Spinal cord (tissue), 3 donors: ENCODE measurements around a stretch of chr13.

DNA sequence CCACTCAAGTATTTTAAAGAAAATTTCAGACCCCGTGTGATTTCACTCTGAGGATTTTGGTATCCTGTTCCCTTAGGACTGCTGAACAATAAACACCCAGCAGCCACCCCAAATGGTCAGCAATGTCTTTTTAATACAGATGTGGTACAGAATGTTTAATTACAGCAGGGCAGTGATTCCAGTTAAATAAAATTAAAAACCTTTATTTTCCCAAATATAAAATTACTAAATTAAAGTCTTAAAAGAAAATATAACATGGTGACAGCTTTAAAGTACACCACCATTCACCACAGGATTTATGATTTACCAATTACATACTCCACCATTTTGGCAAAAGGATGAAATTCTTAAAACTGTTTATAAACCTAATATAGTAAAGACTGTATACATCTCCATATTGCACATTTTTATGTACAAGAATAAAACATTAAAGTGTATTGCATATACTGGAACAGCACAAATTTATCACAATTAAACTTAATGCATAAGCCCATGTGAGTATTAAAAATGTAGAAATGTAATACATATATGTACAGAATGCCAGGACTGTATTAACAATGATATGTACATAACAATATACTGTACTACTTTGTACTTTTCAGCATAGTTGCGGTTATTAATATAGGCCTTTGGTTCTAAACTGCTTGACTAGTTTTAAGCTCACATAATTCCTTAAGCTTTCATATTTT lies 41.0 kb upstream of the SLC15A1 start:
- PRO-cap = no peak
- RAMPAGE, long total RNA = no peak

GRCh38 chr13:98809202-98809515 lies 56.7 kb upstream of the SLC15A1 start:
- PRO-cap = no peak
- RAMPAGE, long total RNA = no peak

DNA sequence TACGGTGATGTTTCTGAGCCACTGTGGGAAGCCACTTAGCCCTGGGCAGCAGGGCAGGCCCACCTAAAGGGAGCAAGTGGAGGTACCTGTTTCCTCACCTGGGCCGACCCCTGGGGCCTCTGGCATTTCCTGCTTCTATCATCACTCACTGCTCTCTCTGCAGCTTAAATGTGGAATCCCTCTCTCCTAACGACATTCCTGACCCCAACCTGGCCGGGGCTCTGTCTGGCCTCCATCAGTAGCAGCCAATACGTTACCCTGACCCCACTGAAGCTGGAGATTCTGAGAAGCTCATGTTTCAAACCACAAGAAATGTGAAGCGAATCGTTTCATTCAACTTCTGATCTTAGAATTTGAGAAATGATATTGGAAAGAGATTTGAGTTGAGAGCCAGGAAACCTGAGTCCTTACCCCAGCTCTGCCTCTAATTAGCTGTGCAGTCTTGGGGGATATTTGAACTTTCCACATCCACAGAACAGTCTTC lies 39.9 kb downstream of the DOCK9 start:
- PRO-cap = no peak
- RAMPAGE, long total RNA = no peak

DNA sequence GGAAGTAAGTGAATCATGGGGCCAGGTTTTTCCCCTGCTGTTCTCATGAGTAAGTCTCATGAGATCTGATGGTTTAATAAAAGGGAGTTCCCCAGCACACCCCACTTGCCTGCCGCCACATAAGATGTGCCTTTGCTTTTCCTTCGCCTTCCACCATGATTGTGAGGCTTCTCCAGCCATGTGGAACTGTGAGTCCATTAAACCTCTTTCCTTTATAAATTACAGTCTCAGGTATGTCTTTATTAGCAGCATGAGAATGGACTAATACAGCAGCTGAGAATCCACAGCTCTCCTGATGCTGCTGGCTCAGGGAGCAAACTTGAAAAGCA lies 14.6 kb upstream of the DOCK9 start:
- PRO-cap = no peak
- RAMPAGE, long total RNA = no peak

- PRO-cap = no peak
- RAMPAGE, long total RNA = no peak
Observed at GRCh38 chr13:99084933-99085999, 107.4 kb upstream of the DOCK9 start.

DNA sequence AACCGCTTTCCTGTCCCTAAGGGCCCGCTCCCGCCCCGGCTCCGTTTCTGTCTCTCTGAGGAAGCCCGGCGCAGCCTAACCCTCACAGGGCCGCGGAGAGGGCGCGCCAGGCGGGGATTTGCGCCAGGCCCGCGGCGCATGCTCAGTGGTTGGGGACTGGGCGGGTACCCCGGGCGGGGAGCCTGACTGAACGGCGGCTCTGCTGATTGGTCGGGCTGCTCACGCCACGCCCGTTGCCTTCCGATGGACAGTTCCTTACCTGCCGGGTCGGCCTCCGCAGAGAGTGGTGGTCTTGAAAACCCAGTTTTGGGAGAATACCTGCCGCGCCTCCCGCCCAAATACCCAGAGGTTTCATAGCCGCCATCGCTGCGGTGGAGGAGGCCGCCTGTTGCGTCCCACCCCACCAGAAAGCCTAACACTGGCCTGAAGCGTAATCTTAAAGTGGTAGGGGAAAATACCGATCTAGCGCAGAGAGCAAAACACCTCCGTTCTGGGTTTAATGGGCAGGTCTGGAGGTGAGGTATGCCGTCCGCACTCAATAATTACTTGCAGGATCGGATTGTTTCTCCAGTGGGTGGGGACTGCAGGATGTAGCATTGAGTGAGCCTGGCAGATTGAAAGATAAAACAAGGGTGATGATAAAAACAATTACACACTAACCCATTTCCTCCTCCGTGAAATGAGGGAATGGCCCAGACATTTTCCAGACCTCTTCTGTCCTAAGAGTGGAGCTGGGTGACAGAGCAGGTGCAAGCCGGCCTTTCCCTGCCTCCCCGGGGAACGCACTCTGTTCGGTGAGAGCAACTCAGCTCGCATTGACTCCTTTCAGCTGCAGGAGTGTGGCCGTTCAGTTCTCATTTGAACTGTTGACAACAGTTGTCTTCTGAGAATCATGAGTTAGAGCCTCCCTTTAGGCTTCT lies 110.0 kb upstream of the DOCK9 start:
- PRO-cap = no peak
- RAMPAGE, long total RNA = no peak

DNA sequence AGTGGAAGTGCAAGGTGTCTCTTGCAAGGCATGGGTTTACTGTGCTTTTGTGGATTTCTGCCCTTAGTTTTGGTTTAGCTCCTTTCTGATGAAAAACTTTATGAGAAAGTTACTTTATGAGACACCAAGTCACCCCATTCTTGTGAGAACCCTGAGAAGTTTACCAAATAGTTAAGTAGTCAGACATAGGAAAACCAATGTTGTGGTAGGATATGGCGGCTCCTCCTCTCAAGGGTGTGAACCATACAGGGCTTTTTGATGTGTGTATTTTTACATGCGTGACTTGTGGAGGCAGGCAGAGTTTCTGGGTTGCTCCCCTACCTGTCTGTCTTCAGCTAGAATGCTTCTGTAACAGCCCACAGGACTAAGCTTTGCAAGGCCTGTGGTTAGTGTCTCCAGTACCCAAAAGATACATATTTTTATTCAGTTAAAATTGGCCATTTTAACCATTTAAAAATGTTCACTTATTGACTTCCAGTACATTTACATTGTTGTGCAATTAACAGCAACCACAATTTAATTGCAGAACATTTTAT lies 18.3 kb downstream of the UBAC2 start:
- PRO-cap = no peak
- RAMPAGE, long total RNA = no peak

DNA sequence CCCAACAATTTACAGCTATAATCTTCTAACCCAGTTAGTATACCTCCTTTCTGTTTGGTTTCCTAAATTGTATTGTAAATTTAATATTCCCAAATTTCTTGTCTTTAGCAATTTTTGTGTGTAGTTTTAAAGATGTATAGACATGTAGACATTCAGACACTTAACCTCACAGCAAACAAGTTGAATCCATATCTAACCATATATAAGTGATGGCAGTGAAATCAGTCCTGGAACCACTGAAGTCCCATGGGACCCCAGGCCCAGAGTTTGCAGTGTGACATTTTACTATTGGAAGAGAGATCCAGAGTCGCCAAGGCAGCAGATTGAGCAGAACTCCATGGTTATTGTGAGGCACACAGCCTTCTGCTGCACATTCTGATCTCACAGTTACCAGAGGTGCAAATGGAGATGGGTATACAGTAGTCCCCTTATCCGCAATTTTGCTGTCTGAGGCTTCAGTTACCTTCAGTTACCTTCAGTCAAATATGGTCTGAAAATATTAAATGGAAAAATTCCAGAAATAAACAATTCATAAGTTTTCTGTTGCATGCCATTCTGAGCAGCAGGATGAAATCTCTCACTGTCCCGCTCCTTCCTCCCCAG lies 3.4 kb upstream of the GPR18 start:
- PRO-cap = no peak
- RAMPAGE, long total RNA = no peak

GRCh38 chr13:99274832-99275463 lies 16.8 kb upstream of the GPR18 start:
- PRO-cap = no peak
- RAMPAGE, long total RNA = no peak

DNA sequence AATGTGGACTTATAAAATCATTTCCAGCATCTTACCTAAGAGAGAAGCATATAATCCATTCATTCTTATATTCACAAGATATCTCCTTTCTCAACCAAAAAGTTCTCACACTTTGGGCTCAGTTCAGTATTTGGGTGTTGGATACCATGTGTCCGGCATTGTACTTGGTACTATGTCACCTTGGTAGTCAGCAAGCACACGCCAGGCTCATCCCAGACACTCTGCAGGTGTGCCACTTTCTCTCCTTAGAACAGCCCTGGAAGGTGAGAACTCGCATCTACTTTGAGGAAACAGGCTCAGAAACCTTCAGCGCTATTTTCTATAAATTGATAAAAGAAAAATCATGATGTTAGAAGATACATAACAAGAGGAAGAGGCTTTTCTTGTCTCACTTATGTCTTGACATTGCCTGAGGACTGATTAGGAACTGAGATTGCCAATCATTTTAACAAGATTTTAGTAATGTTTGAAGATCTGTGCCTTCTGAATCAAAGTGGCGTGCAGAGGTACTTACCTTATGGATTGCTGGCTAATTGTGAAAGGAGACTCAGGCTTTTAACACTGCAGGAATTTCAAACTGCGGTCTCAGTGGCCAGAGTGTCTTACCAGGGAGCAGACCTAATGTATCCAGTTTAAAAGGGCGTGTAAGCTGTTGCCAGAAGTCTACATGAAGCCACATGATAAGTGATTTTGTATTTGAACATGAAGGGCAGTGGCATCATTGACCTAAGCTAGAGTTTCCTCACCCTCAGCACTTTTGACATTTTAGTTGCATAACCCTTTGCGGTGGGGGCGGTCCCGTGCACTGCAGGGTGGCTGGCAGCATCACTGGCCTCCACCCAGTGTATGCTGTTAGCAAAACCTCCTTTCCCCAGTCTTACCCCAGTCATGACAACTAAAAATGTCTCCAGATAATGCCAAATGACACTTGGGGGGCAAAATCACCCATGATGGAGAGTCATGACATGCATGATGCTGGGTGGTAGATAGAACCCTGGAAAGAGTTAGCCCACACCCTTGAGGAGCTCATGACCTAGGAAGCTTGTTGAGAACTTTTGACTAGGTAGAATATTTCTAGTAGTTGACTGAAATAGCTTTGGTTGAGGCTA lies 23.5 kb upstream of the GPR18 start:
- PRO-cap = no peak
- RAMPAGE, long total RNA = no peak

- PRO-cap = no peak
- RAMPAGE, long total RNA = no peak
Observed at GRCh38 chr13:99303589-99304965, 3.1 kb downstream of the GPR183 start.

GRCh38 chr13:99347836-99348643 lies 40.8 kb upstream of the GPR183 start:
- PRO-cap = no peak
- RAMPAGE, long total RNA = no peak

DNA sequence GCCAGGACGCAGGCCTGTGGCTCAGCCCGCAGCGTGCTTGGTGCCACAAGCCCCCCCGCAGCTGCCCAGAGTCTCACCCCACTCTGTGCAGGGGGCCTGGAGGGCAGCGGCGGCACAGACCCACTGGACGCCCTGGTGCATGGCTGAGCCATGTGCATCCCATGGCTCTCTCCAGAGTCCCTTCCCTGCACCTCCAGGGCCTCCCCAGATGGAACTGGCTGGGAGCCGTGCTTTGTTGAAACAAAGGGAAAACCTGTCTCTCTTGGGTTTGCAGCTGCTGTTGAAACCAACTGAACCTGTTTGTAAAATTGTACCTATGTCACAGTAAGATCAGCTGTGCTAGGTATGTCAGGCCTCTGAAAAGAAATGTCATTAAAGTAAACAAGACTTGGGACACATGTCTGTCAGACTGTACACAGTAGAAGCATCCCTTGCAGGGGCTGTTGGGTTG lies 48.5 kb upstream of the GPR183 start:
- PRO-cap = no peak
- RAMPAGE, long total RNA = no peak

DNA sequence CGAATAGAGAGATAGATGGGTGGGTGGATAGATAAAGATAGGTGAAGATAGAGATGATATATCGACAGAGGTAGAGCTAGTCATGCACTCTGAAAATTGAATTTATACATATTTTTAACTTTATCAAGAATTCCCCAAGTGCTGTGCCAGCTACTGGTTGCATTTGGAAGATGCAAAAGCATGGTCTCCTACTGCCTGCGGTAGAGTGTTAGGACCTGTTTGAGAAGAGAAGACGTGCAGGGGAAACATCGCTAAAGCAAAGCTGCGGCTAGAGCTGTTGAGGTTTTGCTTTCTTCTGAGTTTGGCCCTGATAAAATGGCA lies 88.1 kb upstream of the TM9SF2 start:
- PRO-cap = no peak
- RAMPAGE, long total RNA = no peak

DNA sequence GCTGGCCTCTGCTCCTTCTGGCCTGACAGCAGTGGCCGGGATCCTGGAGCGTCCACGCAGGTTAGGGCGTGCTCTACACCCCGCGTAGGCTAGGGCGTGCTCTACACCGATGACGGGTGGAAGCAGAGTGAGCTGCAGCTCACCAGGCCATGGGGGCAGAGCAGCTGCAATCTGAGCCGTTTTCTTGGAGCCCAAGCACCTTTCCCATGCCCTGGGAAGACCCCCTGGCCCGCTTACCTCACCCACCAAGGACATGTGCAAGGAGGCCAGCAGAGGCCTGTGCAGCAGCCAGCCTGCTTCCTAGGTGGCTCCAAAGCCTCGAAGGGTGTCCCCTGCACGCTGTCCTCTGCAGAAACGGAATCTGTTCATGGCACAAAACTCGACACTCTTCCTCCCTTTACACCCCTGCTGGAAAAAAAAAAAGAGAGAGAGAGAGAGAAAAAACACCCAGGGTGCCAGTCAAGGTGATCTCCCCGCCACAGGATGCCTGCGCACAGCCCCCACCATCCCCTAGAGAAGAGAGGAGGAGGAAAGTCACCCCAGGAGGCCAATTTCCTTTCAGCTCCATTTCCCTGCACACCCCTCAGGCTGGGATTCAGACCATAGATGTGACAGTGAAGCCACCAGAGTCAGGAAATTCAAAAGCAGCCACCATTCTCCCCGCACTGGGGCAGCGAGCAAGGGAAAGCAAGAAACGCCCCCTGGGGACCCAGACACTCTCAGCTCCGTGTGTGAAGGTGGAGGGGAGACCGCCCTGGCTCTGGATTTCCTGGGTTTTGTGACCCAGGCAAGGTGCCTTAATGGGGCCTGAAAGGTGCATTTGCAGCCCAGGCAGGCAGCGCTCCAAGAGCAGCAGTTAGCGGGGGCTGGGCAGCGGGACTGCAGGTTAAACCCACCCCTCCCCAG lies 84.2 kb upstream of the TM9SF2 start:
- PRO-cap = no peak
- RAMPAGE, long total RNA = no peak

- PRO-cap = no peak
- RAMPAGE, long total RNA = no peak
Observed at GRCh38 chr13:99425462-99425956, 75.8 kb upstream of the TM9SF2 start.

DNA sequence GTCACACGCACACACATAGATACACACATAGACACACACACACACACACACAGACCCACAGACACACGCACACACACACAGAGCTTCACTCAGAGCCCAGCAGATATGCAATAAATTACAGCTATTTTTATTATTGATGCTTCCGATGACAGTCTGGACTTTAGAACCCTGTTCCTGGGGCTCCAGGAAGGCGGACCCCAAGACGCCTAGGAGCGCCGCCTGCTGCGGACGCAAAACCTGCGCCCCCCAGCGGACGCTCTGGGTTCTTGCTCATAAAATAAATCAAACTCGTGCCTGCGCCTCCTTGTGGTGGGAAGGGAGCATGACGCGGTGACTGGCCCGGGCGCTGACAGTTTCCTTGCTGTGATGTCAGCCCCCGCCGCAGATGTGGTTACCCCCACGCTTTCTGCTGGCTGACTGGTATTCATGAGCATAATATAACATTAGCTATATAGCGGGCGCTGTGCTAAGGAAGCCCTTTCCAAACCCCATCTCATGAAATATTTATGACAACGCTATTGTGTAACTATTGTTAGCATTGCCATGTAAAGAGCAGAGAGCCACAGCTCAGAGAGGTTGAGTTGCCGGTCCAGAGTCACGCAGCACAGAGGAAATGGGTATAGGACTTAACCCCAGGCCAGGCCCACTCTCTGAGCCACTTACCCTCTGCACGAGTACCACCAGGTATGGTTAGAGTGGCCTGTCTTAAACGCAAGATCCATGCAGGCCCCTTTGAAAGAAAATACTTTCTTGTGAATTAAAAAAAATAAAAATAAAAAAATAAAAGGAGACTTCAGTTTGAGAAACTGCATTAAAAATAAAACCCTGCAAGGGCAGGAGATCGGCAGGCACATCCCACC lies 64.3 kb upstream of the TM9SF2 start:
- PRO-cap = no peak
- RAMPAGE, long total RNA = no peak

DNA sequence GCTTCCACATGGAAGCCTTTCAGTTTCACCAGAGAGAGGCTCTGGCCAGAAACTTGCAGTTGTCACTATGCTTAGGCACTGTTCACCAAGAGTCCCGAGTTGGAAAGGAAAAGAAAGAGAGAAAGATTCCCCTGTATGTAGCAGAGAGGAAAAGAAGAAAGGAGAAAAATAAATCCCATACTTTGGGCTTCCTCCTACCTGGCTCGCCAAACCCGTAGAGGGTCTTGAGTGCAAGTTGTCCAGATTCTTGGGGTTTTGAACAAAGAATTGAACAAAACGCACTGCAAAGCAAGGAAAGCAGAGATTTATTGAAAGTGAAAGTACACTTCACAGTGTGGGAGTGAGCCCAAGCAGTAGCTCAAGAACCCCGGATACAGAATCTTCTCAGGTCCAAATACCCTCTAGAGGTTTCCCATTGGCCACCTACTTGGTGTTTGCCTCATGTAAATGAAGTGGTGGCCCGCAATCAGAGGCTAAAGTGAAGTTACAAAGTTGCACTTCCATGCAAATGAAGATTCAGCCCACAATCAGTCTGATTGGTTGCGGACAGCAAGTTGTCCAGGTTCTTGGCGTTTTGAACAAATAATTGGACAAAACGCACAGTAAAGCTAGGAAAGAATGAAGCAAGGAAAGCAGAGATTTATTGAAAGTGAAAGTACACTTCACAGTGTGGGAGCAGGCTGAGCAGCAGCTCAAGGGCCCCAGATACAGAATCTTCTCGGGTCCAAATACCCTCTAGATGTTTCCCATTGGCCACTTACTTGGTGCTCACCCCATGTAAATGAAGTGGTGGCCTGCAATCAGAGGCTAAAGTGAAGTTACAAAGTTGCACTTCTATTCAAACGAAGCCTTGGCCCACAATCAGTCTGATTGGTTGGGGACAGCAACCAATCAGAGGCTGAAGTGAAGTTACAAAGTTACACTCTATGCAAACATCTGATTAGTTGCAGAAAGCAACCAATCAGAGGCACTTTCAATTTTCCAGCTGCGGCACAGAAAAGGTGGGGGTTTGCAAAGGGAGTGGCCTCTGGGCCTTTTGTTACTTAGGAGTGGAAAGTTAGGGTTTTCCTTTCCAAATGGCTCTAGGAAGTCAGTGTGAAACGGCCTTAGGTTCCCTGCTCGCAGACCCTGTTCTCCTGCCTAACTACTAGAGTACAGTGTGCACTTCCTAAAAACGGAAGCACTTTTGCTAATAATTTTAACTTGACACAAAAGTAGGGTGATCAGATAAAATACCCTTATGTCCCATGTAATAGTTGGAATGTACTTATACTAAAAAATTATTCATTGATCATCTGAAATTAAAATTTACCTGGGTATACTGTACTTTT lies 4.9 kb upstream of the TM9SF2 start:
- PRO-cap = no peak
- RAMPAGE, long total RNA = no peak

DNA sequence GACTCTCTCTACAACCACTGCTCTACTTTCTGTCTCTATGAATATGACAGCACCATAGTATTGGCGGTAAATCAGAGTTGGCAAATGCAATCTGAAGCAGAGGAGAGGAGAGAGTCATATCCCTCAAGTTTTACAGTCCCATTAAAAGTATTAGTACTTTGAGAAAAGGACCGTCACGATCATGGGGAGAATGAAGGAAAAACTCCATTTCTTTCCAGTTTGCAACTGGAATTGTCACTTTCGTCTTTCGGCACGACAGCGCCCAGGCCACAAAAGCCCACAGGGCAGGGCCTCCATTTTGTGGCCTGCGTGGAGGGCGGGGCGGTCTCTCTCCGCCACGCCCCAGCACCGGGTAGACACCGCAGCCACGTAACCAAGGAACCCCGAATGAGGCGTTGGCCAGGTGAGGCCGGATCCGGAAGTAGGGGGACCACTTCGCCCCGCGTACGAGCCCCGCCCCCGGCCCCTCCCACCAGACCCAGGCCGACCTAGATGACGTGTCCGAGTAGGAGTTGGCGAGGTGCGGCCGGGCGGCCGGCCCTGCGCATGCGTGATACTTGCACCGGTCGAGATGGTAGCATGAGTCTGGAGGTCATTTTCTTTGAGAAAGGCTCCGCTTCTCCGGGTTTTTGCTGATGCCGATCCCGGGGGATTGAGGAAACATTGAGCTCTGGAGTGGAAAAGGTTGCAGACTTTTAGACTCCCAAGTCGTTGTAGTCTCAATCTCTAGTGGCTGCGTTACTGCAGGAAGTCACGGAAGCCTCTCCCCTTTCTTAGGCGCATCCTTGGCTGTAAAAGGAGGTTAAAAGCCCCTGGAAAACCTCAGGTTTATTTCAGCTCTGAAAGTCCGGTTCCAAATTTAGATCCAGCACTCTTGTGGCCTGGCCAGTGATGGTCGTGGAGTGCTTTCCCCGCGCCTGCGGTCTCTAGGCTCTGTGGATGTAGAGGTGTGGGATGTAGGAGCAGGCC lies 2.8 kb upstream of the TM9SF2 start:
- PRO-cap = no peak
- RAMPAGE, long total RNA = no peak

DNA sequence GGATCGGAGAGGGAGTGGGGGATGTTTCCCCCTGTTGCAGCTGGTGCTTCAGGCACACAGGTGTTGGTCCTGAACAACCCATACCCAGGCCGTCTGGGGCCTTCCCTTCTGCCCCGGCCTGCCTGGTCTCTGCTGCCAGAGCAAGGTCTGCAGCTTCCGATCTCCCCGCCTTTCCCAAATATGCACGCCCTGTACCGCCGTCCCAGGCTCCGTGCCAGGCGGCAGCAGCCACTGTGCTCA lies 48.6 kb downstream of the ZIC5 start:
- PRO-cap = no peak
- RAMPAGE, long total RNA = no peak